Metanephros (tissue), 2 donors: ENCODE measurements around a stretch of chr7.

DNA sequence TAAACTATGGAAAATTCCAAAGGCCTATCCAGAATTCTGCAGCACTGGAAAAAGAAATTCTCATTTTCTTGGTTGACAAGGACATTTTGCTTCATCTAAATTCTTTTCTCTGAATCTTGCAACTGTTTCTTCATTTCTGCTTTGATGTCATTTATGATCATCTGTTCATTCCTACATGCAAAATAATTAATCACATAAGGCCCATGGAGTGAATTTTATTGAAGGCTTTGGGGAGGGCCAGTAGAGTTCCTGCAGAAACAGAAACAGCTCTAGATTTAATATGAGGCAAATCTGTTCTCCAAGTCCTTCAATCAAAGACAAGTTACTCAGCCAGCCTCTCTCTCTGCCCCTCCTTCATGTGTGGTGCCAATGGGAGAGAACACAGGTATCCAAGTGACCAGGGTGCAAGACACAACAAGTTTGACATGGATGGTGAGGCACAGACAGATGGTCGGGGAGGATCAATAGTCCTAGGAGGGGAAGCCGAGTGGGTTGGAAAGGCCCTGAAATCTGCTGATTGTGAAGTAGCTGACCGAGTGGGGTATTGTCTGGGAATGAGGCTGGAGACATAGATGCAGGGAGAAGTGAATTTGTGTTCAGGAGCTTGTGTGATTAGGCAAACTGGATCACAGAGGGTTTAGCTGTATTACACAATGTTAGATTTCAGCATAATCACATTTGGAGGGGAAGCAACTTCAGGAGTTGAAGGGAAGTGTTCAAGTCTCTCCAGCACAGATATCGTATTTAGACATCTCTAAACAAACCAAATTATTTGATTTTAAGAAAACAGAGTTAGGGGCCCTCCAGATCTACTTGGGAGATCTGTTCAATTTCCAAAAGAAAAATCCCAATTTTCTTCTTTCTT, 1.4 kb downstream of the GIMAP1 start:
- RAMPAGE, long total RNA: no peak

- RAMPAGE, long total RNA: no peak
Observed at GRCh38 chr7:150739908-150740478, 2.8 kb downstream of the GIMAP5 start.

GRCh38 chr7:150787345-150788328, 12.5 kb downstream of the TMEM176B start:
- RAMPAGE, long total RNA: no peak

DNA sequence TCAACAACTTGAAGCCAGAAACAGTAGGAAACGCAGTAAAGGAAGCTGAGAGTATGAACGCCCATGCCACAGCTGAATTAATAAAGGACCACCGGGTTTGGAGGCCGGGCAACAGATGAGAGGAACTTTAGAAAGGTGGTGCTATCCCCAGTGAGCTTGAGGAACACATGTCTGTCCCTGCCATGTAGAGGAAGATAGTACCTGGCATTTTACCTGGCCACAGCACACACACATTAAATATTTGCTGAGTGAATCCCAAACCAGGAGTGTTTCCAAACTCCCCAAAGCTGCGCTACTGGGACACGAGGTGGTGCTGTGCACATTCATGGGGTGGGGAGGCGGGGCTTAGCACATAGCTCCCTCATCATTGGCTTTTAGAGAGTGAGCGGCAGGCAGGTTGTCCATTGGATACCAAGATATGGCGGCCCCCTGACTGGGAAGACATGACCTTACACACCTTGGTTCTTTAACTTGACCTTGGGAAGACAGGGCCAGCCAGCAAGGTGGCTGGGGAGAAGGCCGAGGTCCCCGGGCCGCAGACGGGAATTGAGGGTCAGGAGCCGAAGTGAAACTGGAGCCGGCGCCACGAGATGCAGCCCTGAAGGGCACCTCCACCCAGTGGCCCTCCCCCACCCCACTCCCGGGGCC, 23.8 kb downstream of the TMEM176A start:
- RAMPAGE, long total RNA: no peak

- RAMPAGE, long total RNA: no peak
Observed at GRCh38 chr7:150897477-150897824, 45.1 kb downstream of the AOC1 start.

DNA sequence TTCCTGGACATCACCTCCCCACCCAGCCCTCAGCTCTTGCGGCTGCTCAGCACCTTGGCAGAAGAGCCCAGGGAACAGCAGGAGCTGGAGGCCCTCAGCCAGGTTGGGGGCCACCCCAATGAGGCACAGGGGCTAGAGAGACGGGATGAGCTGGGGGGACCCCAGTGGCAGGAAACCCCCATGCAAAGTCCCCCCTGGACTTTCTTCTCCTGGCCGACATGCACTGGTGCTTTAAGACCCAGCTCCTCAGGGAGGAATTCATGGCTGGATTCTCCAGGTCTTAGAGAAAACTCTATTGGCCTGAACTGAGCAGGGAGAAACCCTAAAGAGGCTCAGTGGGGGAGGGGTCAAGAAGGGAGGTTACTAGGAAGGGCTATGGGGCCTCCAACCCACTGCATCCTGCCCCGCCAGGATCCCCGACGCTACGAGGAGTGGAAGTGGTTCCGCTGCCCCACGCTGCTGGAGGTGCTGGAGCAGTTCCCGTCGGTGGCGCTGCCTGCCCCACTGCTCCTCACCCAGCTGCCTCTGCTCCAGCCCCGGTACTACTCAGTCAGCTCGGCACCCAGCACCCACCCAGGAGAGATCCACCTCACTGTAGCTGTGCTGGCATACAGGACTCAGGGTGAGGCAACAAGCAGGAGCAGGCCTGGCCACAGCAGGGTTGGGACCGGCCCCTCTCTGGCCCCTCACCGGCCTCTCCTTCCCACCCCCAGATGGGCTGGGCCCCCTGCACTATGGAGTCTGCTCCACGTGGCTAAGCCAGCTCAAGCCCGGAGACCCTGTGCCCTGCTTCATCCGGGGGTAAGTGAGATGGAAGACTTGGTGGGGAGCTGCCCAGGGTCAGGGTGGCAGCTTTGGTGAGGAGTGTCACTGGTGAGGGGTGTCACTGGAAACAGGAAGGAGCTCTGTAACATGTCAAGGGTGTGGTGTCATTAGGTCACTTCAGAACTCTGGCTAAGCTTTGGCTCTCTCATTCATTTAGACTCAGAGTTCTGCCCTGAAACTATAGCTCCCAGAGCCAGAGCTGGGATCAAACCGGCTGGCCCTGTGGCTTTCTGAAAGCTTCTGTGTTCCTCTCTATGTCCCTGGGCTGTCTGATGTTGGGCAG, 13.8 kb downstream of the ATG9B start:
- RAMPAGE, long total RNA: no peak

DNA sequence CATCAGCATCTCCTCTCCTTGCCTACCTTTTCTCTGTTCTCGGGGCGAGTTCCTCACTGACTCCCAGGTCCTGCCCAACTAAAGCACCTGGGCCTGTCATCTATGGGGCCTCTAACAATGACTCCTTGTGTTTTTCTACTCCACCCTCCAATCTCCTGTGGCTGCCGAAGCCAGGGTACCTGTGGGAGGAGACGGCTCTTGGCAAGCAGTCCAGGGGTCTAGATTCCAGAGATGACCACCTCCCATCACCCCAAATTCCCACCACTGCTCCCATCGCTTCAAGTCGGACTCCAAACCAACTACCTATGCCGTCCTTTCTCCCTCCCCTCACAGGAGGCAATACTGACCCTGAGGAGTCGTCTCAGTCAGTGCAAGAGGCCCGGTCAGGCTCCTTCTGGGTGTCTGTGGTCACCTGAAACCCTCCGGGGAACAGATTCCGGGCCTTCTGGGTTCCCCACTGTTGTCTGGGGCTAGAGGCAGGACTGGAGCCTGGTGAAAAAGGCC, 8.7 kb downstream of the ATG9B start:
- RAMPAGE, long total RNA: no peak

- RAMPAGE, long total RNA: no peak
Observed at GRCh38 chr7:151047974-151048475, 306 bp upstream of the ASIC3 start.

GRCh38 chr7:151085361-151085769, 910 bp upstream of the AGAP3 start:
- RAMPAGE, long total RNA: no peak

GRCh38 chr7:151088094-151088364, 1.8 kb downstream of the AGAP3 start:
- RAMPAGE, long total RNA: no peak

GRCh38 chr7:151118060-151118871, 32.0 kb downstream of the AGAP3 start:
- RAMPAGE, long total RNA: no peak

DNA sequence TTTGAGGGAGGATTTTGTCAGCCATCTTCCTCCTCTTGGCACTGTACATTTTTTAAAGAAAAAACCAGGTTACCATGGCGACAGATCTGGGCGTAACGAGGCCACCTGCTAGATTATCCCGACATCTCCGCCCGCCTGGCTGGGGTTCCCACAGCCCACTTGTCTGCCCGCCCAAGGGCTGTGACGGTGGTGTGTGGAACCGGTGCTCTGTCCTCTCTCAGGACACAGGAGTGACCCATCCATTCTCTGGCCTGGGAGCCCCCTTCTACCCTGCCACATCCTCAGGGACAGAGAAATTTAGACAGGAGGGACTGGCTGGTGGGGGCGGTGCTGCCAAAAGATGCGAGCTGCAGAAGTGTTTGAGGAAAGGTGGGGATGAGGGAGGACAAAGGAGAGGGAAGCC, 4.8 kb downstream of the SMARCD3 start:
- RAMPAGE, long total RNA: no peak

GRCh38 chr7:151339969-151340575, 1.5 kb upstream of the NUB1 start:
- RAMPAGE, long total RNA: no peak

- RAMPAGE, long total RNA: no peak
Observed at GRCh38 chr7:151351846-151352398, 10.3 kb downstream of the NUB1 start.

DNA sequence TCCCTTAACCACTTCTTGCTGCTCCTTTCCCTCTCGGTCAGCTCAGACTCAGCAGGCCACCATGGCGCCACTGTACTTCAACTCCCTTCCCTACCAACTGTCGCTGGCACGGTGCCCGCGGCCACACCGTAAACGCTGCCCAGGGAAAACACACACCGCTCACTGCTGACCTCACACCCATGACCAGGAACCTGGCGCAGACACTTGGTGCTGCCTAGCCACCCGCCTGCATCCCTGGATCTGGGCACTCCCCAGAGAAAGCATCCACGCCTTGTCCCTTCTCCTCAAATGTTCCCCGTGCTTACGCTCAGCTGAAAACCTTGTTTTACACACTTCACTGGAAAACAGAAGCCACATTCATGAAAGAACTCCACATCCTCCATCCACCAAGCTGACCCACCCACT, 28.4 kb upstream of the CRYGN start:
- RAMPAGE, long total RNA: no peak

- RAMPAGE, long total RNA: no peak
Observed at GRCh38 chr7:151503768-151504668, 15.7 kb downstream of the RHEB start.

GRCh38 chr7:151552021-151552897, 32.6 kb upstream of the RHEB start:
- RAMPAGE, long total RNA: no peak

GRCh38 chr7:151566926-151567266, 47.2 kb upstream of the RHEB start:
- RAMPAGE, long total RNA: no peak

GRCh38 chr7:151632054-151632689, 112.5 kb upstream of the RHEB start:
- RAMPAGE, long total RNA: no peak

- RAMPAGE, long total RNA: no peak
Observed at GRCh38 chr7:151665363-151665968, 145.8 kb upstream of the RHEB start.